Tibial nerve (tissue), 3 donors: Measurements from ENCODE around the gene FOXD4L1.

GRCh38 chr2:113498284-113498941 is at the start of gene FOXD4L1:
Gene FOXD4L1 (plus strand): TSS chr2:113498665.
- PRO-cap = no peak
- RAMPAGE, long total RNA, 3 experiments = no peak in any of the 3 experiments

DNA sequence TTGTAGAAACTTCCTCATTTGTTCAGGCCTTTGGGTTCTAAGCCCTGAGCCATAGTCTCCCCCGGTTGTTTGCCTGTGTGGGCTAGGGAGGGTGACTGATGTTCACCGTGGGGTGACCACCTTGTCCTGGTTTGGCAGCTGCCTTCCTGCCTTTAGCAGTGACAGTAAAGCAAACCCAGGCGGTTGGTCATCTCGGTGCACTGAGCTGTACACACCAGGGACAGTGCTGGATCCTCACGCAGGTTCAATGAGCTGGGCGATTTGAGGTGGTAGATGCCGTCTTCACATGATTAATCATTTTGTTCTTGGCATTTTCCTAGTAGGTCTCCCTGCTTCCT is 88.4 kb downstream of the ACTR3 start:
- PRO-cap = no peak
- RAMPAGE, long total RNA, 3 experiments = no peak in any of the 3 experiments

- PRO-cap = no peak
- RAMPAGE, long total RNA, 3 experiments = no peak in any of the 3 experiments
Observed at GRCh38 chr2:115562074-115562331, 1119.6 kb downstream of the DPP10 start.

DNA sequence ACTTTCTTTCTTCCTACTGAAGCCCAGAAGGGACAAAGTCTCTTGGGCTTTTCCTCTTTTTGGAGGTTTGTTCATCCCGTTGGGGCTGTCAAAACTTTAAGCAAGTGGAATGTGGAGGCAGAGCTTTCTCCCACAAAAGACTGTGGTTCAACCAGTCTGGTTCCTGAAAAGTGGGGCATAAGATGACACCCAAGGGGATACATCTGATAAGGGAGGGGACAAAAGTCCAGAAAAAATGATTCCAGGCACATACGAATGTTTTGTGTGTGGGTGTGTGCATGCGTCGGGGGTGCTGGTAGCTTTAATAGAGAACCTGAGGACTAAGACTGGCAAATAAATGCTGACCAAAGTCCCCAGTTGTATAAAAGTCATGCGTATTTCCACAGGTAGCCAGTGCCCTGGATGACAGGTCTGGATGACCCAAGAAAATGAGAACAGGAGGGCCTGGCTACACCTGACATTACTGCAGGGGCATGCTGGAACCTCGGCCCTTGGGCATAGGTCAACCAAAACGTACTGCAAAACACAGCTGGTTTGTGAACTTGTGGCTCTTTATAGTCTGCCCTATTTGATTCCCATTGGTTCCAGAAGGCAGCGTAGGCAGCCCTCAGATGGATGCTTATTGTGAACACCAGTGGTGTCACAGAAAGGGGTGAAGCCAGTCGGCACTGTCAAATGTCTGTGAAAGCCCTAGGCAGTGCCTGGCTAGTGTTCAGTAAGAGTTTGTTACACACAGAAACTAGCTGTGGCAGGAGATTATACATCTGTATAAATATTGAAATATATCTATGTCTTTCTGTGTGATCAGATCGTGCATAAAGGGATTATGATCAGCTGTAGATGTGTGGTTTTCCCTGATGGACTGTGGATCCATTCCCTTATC is 58.2 kb downstream of the INSIG2 start:
- PRO-cap = no peak
- RAMPAGE, long total RNA, 3 experiments = no peak in any of the 3 experiments

DNA sequence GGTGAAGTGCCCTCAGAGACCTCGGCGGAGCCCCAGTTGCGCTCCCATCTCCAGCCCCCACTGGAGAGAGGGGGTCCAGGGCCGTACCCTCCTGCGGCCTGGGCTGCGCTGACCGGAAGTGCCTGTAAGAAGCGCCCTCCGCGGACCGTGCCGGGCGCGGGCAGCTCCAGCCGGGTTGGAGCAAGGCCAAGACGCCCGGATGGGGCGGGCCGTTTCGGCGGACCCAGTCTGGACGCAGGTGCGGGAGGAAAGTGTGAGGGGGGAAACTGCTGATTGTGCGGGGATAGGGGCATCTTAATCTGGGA is 11.5 kb downstream of the EN1 start:
- PRO-cap = no peak
- RAMPAGE, long total RNA, 3 experiments = no peak in any of the 3 experiments

DNA sequence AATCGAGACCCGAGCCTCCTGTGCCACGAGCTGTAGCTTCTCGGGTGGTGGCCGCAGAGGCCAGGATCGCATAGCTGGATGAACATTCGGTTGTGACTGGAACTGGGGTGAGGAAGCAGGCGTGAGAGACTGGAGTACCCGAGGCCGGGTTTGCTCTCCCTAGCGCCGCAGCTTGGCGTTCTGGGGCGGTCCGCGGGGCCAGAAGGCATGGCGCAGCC is 1.5 kb downstream of the EN1 start:
- PRO-cap = no peak
- RAMPAGE, long total RNA, 3 experiments = no peak in any of the 3 experiments

DNA sequence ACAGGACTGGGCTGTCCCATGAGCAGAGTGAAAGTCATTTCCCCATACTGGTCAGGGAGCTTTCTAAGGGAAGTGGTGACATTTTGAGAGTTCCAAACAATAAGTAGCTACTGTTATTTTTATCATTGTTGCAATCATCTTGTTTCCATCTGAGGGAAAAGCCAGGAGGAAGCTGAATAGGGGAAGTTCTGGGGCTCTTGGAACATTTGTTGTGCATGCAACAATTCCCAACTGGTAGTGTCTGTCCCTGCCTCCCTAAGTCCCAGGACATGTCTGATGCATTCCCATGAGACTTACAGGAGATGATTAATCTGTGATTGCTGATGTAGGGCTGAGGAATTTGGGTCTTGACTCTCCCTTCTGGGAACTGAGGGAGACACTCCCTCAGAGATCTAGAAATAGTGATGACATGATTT is 28.2 kb upstream of the MARCO start:
- PRO-cap = no peak
- RAMPAGE, long total RNA, 3 experiments = no peak in any of the 3 experiments

DNA sequence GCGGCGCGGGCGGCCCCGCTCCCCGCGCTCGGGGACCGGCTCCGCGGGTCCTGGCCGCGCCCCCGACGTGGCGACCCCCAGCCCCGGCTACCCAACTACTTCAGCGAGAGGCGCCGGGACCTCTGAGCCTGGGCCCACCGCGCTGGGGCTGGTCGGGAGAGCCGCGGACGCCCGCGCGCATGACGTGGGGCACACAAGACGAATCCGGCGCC is 267 bp downstream of the C1QL2 start:
- PRO-cap = no peak
- RAMPAGE, long total RNA, 3 experiments = no peak in any of the 3 experiments

DNA sequence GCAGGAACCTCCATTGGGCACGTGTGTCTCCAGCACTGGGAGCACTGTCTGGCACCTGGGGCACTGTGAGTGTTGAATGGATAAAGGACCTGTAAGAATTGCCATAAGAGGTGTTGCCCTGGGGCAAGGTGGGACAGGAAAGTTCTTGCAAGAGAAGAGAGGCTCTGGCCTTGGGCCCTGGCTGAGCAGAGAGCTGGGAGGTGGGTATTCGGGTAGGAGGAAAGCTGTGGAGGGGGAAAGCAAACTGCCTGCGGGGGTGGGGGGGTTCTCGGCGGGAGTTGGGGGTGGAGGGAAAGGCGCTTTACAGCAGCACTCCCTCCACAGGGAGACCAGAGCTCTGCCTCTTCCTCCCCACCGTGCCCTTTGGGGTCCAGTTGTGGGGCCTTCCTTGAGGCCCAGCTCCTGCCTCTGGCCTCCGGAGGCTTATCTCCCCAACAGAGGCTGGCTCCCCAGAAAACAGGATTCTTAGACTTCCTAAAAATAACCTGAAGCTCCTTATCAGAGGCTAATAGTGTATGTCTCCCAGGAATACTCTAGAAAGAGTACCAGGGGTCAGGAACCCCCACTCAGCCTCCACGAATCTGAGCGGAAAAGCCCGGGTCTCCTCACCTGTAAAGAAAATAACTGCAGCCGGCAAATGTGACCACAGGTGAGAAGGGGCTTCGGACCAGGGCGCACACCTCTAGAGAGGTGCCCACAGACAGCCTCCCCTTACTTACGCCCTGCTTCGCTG is 1.1 kb upstream of the STEAP3 start:
- PRO-cap = no peak
- RAMPAGE, long total RNA, 3 experiments = no peak in any of the 3 experiments

- PRO-cap = no peak
- RAMPAGE, long total RNA, 3 experiments = no peak in any of the 3 experiments
Observed at GRCh38 chr2:119233460-119234081, 9.9 kb downstream of the STEAP3 start.

- PRO-cap = no peak
- RAMPAGE, long total RNA, 3 experiments = no peak in any of the 3 experiments
Observed at GRCh38 chr2:119387206-119388127, 20.7 kb downstream of the DBI start.

GRCh38 chr2:119402605-119402963 is 29.1 kb upstream of the TMEM37 start:
- PRO-cap = no peak
- RAMPAGE, long total RNA, 3 experiments = no peak in any of the 3 experiments

DNA sequence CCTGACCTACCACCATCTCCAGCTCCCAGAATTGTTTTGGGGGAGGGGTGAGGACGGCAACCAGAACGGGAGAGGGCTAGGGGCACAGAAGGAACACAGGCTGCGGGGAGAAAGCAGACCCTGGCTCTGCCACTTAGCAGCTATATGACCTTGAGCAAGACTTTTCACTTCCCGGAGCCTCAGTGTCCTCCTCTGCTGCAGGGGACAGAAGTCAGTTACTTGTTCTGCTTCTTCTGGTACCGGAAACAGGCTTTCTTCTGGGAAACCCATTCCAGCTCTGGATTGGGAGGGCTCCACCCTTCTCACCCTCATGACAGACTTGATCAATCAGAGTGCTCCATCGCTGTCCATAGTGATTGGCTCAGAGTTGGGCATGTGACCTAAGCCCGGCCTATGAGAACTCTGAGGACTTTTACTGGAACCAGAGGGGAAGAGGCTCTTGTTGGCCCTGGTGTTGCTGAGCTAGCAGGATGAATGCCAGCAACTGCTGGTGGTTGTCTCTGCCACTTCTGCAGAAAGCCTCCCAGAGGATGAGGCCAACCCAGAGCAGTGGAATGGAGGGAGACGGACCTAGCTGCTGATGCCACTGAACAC is 33.2 kb downstream of the TMEM37 start:
- PRO-cap = no peak
- RAMPAGE, long total RNA, 3 experiments = no peak in any of the 3 experiments

DNA sequence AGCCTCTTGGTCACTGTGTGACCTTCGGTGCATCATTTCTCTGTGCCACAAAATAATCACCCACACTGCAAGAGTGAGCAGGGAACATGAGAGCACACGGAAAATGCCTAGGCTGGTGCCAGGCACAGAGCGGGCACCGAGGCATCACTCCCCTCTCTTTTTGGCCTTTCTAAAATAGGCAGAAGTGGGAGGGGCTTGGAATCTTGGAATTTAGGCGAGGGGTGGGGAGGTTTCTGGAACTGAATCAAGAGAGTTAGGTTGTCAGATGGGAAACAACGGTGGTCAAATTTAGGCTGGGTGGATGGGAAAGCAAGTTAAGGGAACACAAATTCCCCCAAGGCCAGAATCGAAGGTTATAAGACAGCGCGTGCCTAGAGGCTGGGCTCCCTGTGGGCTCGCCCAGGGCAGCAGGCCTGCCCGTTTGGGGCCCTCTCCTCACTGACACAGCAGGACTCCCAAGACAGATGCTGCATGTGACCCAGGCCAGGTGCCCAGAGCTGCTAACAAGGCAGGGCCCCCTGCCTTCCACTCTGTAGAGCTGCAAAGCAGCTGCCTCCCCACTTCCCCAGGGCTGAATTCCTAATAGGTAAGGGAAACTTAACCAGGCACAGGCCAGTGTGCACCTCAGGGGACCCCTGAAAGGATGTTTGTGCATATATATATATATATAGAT is 43.4 kb downstream of the TMEM37 start:
- PRO-cap = no peak
- RAMPAGE, long total RNA, 3 experiments = no peak in any of the 3 experiments

GRCh38 chr2:119476401-119476780 is 44.7 kb downstream of the TMEM37 start:
- PRO-cap = no peak
- RAMPAGE, long total RNA, 3 experiments = no peak in any of the 3 experiments

GRCh38 chr2:119491955-119492681 is 32.2 kb downstream of the SCTR start:
- PRO-cap = no peak
- RAMPAGE, long total RNA, 3 experiments = no peak in any of the 3 experiments

- PRO-cap = no peak
- RAMPAGE, long total RNA, 3 experiments = no peak in any of the 3 experiments
Observed at GRCh38 chr2:119544725-119545572, 700 bp downstream of the CFAP221 start.

DNA sequence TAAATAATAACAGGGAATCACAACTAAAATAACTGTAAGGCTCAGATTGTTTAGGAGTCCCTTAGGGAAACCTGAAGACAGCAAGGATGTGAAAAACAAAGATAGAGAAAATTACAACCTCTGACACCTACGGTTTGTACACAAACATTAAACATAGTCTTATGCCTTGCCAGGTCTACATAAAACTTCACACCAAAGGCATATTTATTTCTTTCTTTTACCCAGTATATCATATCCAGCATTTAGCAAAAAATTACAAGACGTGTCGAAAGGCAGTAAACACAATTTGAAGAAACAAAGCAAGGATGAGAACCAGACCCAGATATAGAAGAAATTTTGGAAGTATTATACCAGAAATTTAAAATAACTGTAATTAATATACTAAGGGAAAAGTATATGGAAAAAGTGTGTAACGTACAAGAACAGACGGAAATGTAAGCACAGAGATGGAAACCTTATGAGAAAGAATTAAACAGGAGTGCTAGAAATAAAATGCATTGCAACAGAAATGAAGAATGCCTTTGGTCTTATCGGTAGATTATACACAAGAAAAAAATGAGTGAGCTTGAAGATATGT is 111.5 kb upstream of the EPB41L5 start:
- PRO-cap = no peak
- RAMPAGE, long total RNA, 3 experiments = no peak in any of the 3 experiments

DNA sequence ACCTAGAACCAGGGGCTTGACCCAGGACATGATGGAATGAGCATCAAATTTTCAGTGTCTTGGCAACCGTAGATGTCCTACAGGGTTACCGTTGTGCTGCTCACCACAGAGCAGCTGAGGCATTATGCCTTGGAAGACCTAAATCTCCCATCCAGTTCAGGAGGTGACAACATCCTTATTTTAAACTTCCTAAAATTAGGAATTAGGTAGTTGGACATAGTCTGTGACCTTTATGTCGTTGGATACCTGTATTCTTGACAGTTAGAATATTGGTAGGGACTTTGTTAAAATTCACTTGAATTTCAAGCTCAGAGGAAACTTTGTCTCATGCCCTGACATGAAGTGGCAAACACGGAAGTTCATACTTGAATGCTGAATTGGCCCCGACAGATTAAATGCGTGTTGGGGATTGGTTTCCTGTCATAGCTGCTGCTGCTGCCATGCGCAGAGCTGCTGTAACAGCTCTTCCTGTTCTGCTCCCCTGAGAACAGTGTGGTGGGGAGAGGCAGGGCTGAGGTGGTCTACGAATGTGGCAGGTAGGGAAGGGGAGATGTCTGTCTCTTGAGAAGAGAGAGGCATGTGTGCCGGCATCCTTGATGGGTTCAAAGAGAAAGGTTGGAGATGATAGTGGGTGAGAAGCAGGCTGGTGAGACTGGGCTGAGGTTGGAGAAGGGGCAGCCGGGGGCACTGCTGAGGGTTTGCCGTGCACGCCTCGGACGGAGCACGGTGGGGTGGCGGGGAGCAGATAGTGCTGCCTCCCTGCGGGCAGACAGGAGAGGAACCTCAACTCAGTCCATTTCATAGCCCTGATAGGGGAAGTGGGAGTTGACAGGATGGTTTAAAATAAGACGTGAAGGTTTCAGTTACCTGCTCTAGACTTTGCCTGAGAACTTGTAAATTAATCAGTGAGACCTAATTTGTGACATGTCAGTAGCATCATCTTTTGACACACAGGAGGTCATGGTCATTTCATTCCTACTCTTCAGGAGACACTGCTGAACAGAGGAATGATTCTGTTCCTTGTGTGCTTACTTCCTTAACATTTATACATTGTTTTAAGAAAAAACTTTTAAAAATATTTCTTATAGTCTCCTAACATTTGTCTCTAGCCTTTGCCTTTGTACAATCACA is 46.2 kb downstream of the TMEM185B start:
- PRO-cap = no peak
- RAMPAGE, long total RNA, 3 experiments = no peak in any of the 3 experiments

DNA sequence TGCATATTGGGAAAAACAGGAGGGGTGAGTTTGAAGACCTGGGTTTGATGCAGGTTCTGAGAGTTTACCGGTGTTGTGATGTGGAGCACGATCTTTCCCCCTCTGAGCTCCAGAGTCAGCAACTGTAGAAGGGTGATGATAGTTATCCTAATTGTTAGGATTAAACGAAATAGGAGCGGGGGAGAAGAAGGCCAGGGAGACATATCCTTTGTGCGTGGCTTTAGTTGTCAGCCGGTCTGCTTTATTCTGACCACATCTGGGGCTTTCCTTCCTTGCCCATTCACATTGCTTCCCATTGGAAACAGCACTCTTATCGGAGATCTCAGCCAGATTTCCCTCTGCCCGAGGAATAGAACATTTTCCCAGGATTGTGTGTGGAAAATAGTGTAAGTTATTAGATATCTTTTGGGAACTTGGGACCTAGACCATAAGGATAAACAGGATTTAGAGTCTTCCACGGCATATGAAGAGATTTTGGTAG is 1.5 kb downstream of the RALB start:
- PRO-cap = no peak
- RAMPAGE, long total RNA, 3 experiments = no peak in any of the 3 experiments